AG09319 (cell line): ENCODE results near the gene HSPB7.

GRCh38 chr1:15172605-15173177, 19.1 kb downstream of the TMEM51 start:
- RRBS = no CpG with 5 or more reads among the region's 12 CpGs

GRCh38 chr1:15186518-15187101, 33.1 kb downstream of the TMEM51 start:
- RRBS = 97% methylated on average over 4 of the region's 7 CpGs

- RRBS = no CpG with 5 or more reads among the region's 6 CpGs
Measured at GRCh38 chr1:15221097-15221450, 25.9 kb upstream of the FHAD1 start.

GRCh38 chr1:15260623-15261228, 13.7 kb downstream of the FHAD1 start:
- RRBS = no CpG with 5 or more reads among the region's 8 CpGs

DNA sequence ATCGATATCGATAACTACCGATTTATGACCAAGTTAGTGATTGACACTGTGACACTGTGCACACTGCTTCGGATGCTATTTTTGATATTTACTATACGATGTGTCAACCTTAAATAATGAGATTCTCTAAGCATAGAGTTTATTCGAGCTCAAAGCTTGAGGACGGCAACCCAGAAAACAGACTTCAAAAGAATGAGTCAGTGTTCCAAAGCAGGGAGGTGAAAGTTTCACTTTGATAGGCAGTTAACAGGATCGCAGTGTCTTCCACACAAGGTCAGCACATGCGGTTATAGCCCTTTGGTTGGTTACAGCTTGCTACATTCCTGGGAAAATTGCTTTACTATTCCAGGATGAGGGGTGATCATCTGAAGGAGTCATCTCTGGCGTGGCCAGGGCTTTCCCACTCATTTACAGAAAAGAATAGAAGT, 53.6 kb upstream of the EFHD2 start:
- RRBS = no CpG with 5 or more reads among the region's 10 CpGs

GRCh38 chr1:15429135-15430147, 8.8 kb upstream of the CTRC start:
- RRBS = no CpG with 5 or more reads among the region's 38 CpGs

DNA sequence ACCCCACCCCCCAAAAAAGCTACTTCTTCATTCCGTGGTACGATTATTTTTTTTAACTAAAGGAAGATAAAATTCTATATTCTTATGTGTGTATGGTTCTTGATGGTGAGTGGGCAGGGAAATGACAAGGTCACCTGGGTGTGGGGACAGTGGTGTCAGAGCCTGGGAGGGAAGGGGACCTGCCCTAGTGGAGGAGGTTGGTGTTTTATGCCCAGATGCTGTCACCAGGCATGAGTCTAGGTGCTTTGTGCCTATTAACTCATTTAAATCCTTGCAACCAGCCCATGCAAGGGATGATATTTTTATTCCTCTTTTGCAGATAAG, 8.0 kb upstream of the CTRC start:
- RRBS = no CpG with 5 or more reads among the region's 2 CpGs

- RRBS = no CpG with 5 or more reads among the region's 8 CpGs
Measured at GRCh38 chr1:15596694-15597310, 12.0 kb upstream of the AGMAT start.

DNA sequence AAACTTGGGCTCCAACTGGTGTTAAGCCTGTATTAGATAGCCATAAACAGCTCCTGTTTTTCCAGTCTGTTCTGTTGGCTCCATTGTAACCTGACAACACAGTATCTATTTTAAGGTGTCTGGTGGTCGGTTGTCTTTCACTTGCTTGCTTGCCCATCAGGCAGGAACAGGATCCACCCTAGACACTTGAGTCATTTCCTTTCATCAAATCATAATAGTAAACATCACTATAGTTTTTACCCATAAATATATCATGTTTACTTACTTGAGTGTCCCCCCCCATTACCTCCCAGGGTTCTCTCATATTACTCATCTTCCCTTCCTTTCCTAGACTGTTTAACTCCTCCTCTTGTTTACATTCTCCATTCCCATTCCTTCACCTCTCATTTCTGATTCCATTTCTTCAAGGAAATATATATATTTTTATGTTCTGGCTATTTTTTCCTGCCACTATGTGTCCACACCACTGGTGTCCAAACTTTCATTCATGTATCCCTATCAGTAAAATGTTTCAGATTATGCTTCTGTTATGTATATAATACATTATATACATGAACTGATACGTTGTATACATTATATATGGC, 3.0 kb downstream of the DDI2 start:
- RRBS = no CpG with 5 or more reads among the region's 2 CpGs

GRCh38 chr1:15727186-15727710, 8.8 kb upstream of the SLC25A34 start:
- RRBS = no CpG with 5 or more reads among the region's 25 CpGs

DNA sequence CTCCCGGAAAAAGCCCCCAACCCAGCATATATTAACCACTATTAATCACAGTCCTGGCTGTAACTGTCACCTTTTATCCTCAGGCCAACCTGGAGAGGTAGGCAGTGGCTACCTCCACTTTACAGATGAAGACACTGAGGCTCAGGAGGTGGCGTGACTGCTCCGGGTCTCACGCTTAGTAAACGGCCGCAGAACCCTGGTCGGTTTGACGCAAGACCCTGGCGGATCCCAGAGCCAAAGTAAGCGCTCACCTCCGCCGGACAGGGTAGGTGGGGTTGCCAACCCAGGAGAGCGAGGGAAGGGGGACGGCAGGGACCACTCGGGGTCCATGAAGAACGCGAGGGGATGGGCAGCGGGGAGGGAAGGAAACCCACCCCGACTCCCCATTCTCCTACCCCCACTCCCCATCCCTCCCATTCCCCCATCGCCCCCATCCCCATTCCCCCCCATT, 479 bp upstream of the FBLIM1 start:
- RRBS = 8% methylated on average over 8 of the region's 20 CpGs

DNA sequence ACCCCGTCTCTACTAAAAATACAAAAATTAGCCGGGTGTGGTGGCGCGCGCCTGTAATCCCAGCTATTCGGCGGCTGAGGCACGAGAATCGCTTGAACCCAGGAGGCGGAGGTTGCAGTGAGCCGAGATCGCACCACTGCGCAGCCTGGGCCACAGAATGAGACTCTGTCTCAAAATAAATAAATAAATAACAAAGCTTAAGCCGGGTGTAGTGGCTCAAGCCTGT, 1.4 kb downstream of the FBLIM1 start:
- RRBS = no CpG with 5 or more reads among the region's 14 CpGs

DNA sequence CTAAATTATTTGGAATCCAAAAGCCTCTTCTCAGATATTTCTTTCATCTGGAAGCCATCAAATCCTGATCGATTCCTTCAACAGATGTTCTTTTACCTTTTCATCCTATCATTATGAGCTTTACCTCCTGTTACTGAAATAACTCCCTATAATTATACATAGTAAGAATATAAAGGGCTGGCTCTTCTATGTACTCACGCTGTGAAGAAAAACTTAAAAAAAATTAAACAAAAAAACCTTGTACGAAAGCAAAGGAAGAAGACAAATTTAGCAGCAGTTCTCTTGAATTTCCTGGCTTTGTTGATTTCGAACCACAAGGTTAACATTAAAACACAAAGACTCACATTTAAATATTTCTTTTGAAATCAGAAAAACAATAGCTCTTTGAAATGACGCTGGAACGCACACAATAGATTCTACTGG, 13.7 kb upstream of the SPEN start:
- RRBS = no CpG with 5 or more reads among the region's 6 CpGs

GRCh38 chr1:15836173-15836707, 11.3 kb upstream of the SPEN start:
- RRBS = no CpG with 5 or more reads among the region's 29 CpGs

DNA sequence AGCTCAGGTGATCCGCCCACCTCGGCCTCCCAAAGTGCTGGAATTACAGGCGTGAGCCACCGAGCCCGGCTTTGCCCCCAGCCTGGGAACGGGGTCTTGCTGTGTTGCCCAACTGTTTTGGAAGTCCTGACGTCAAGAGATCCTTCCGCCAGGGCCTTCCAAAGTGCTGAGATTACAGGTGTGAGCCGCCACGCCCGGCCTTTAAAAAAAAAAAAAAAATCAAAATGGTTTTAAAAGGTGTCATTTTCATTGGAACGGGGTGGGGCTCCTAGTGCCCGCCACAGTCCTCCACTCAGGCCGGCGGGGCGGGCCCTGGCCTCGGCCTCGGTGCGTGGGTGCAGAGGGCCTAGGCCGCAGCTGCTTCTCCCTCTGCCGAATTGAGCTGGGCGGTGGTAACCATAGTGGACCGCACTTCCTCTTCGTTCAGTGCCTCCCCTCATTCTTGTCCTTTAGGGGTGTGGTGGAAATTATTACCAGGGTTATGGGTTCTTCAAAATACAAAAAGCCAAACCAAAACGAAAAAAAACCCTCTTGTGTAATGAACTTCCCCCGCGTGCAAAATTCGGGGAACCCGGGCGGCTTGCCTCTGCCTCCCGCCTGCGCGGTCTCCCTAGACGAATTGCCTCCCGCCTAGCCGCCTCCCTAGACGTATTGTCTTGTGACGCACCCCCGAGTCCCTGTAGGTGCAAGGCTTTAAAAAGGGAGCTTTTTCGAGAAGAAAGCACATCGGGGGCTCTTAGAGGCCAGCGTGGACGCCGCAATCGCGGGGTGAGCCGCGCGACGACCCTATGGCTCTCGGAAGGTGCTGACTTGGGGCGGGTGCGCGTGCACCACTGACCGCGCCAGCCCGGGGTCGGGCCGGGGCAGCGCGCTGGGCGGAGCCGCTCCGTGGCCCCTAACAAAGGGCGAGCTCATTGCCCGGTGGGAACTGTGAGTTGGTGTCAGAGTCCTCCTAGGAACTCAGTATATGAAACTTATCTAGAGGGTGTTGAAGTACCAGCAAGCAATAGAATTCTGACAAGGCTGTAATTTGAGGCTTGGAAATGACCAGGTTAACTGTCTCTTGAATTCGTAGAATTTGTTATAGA, 10.5 kb upstream of the SPEN start:
- RRBS = 61% methylated on average over 8 of the region's 67 CpGs

DNA sequence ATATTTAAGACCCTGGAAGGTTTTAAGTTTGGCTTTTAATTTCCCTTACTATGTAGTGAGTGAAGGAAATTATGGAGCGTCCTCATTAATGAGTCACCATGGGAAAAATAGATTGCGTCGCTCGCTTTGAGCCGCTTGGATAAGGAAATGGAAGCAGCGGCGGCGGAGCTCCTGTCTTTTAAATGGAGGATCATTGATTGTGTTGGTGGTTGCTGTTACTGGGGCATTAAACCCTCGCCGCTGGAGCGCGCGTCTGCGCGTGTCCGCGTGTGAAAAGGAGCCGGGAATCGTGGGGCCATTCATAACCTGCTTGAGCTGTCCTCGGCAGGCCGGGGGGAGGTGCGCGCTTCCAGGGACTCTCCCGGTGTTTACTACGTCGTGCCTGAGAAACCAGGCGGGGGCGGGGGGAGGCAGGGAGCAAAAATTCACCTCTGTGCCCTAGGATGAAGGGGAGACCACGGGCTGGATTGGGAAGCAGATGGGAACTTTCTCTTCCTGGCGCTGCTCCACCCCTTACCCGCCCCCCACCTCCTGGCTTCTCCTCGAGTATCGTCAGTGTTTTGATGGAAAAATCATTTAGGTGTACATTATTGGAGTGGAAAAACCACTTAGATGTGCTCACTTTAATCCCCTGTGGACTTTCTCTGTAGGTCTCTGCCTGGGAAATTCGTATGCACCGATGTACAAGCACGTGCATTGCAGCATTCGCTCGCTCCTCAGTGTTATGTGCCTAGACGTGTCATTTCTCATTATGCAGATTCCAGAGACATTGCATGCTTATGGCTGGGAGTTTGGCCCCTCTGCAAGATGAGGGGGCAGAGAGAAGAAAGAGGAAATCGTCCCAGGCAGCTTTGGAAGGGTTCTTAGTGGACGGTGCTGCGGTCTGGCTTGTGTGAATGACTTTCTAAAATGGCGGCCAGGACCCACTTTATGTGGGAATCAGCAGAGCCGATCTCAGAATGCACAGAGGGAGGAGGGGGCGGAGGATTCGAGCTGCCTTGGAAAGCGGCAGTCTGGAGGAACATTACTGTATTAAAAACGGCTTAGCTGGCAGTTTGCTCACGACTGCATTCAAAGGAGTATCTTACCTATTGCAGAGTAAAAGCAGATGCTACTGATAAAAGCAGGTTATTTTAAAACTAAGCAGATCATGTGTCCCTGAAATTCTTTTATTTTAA, 2.1 kb downstream of the SPEN start:
- RRBS = no CpG with 5 or more reads among the region's 49 CpGs

DNA sequence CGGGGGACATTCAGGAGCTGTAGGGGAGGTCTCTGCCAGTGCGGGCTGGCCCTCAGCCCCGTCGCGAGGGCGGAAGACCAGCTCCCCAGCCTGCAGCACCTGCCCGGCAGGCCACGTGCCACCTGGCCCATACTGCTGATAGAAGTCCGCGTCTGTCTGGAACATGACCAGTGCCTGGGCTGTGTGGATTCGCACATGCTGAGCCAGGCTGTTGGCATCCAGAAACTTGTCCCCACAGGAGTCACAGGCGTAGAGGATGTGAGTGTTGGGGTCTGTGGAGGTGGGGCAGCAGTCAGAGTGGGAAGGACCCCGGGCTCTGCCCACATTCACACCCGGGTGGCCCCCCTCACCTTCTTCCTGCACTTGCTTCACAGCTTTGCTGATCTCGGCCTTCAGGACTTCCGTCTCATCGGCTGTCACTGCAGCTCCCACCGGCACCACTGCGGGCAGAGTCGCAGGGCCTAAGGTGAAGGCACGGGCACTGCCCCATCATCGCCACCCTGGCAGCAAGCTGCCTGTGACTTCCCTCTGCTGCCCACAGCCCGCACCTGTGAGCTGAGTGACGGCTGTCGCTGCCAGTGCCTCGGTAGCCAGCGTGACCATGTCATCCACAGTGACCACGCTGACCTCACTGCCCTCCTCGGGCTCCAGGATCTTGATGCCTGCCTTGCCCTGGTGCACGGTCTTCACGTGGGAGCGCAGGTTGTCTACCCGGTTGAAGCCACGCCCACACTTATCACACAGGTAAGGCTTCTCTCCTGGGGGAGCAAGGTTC, 33.7 kb downstream of the ZBTB17 start:
- RRBS = 83% methylated on average over 4 of the region's 34 CpGs

GRCh38 chr1:15942756-15943474, 33.0 kb downstream of the ZBTB17 start:
- RRBS = 94% methylated on average over 4 of the region's 21 CpGs

GRCh38 chr1:16013685-16014216, 4.1 kb downstream of the HSPB7 start:
- RRBS = no CpG with 5 or more reads among the region's 10 CpGs

- RRBS = 48% methylated on average over 9 of the region's 41 CpGs
Measured at GRCh38 chr1:16016925-16018160, at the start of gene HSPB7. HSPB7 (minus strand) TSS chr1:16018043.